Progenitor cell of endocrine pancreas (in vitro differentiated cells): ENCODE measurements around a stretch of chr10.

DNA sequence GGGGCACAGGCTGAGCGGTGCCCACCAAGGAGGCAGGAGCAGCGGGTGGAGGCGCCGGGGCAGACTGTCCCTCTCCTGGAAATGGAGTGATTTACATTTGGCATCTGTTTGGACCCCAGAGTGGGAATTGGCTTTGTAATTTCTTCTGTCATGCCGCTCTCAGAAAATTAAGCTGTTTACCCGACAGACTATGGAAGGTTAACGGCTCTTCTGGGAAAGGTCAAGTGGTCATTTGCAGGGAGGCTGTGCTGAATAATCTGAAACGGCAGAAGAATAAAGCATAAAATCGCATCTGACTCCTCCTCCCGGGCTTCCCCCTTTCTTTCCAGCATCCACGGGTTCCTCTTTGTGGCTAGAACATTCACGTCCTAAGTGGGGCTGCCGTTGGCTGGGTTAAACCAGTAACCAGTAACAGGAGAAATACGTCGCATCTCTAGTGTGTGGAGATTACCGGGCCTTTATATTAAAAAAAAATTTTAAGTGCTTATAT, 31.8 kb downstream of the LHPP start:
- PRO-cap: no peak

- PRO-cap: no peak
Observed at GRCh38 chr10:124521349-124521860, 59.8 kb downstream of the LHPP start.

GRCh38 chr10:124524868-124525609, 63.4 kb downstream of the LHPP start:
- PRO-cap: no peak

GRCh38 chr10:124565469-124566365, 104.1 kb downstream of the LHPP start:
- PRO-cap: no peak

DNA sequence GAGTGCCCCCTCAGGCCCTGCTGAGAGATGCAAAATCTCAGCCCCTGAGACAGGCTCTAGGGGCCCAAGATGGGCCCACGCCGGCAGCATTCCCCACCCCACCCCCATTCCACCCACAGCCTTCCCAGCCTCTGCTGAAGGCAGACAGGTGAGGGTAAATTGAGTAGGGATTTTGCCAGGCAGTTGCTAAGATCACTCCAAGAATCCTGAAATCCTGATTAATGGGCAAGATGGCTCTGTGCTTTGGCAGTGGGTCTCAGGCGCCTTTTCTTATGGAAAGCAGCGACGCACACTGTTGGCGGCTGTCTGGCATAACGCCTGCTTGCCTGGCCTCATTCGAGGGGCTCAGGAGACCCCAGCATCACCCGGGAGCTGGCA, 98.8 kb downstream of the FAM53B start:
- PRO-cap: no peak

DNA sequence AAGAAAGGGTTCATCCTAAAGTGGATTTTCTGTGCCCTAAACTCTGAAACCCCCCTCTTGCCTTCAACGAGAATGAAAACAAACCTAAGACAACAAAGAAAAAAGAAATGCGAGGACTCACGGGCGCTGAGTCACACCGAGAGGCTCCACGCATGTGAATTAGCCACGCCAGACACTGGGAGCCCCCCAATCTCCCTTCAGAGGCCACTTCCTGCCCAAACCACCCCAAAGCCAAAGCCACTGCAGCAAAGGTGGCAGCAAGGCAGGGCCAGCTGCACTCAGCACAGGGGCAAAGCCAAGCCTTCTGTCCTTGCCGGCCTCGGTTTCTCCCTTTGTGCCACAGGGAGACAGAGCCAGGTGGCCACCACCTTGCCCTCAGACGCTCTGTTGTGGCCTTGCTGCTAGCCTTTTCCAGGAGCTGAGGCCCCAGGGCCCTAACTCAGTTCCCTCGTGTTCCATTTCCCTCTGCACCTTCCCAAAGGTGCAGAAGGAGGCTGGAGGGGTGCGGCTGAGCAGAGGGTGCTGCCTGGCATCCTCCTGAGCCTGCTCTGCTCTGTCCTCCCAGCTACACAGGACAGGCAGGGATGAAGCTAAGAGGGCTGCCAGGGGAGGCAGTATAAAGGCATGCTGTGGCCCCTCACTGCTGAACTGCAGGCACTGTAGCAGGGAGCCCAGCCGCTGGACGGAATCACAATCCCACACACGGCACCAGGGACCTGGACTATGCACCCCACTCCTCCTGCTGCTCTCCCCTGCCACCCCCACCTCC, 93.2 kb downstream of the FAM53B start:
- PRO-cap: no peak

- PRO-cap: no peak
Observed at GRCh38 chr10:124671514-124671783, 72.7 kb downstream of the FAM53B start.

DNA sequence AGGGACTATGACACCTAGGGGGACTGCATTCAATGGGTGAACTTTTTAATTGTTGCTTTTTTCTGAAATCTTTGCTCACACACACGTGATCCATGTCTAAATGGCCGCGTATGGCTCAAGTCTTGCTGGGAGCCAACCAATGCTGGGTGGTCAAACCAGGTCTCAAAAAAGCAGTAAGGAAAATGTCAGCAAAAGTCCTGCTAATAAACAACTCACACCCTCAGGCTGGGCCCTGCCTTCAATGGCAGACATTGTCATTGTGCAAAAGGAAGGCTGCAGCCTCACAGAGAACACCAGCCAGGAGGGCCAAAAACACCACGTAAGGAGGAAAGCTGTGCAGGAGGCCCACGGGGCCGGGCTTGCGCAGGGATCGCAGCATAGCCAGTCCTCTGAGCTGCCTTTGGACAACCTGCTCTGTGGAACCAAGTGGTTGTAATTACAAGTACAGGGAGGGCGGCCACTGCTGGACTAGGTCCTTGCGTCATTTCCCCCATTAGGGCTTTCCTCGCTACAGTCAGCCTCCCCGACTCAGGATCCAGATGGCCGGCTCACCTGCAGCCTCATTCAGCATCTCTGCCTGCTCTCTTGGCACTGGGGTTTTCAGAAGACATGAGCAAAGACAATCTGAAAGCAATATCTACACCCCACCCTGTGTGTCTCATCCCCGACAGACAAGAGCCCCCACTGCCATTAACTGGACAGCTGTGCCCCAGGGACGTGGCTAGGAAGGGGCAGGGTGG, 66.9 kb downstream of the FAM53B start:
- PRO-cap: no peak

DNA sequence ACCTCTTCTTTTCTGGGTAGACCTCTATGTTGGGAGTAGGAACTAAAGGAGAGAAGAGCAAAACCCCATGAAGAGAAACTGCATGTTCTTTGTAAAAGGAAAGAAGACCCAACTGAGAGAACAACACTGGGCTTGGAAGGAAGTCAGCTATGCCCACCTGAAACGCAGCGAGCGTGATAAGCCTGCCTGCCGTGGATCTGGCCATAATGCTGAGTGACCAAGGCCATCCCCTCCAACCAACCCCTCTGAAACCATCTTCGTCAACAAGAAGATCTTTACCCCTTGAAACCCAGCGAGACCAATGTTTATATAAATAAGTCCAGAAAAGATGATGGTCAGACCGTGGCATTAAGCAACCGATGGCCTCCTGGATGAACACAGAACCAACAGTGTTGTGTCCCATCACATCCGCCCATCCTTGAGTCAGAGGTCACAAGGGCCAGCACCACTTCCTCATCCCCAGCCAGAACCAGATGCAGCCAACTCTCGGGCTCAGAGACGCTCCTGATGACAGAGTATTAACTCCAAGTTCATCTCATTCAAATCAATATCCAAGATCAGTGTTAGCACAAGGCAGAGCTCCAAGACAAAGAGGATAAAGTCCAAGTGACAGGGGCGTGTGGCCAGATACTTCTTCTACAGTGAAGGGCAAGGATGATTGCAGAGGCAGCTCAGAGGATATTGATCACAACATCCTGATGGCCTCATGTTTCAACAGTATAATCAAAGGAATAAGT, 63.6 kb downstream of the FAM53B start:
- PRO-cap: no peak

DNA sequence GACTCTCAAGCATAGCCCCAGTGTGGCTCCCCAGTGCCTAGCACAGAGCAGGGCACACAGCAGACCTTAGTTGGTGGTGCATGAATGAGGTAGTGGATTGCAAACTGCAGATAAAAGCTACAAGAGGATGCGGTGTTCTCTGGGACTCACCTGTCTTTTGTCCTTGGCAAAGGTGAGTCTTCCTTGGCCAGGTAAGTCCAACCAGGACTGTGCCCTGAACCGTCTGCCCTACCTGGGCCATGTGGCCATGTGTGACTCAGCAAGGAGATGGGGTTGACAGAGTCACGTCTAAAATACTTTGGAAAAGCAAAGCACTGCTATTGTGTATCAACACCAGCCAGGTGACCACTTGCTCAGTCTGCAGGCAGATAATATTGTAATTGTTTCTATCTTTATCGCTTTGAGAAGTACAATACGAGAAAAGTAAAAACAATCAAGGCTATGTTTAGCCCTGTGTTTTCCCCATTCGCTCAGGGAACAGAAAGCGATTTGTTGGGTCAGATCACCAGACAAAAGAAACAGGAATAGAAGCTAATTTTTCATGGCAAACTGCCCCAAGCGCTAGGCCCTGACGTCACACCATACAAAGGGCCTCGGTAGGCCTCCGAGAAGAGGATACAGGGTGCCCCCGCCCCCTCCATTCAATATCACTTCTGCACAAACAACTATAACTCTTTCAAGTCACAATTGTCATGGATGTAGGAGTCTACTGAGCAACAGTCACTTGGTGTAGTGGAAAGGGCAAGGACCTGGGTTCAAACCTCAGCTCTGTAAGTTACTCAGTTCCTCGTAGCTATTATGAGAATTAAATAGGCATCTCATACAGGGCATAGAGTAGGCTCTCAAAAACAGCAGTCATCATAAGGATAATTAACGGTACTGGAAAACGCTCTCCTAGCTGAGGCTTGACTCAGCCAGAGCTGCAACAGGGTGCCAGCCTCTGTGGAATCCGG, 57.2 kb downstream of the FAM53B start:
- PRO-cap: no peak

DNA sequence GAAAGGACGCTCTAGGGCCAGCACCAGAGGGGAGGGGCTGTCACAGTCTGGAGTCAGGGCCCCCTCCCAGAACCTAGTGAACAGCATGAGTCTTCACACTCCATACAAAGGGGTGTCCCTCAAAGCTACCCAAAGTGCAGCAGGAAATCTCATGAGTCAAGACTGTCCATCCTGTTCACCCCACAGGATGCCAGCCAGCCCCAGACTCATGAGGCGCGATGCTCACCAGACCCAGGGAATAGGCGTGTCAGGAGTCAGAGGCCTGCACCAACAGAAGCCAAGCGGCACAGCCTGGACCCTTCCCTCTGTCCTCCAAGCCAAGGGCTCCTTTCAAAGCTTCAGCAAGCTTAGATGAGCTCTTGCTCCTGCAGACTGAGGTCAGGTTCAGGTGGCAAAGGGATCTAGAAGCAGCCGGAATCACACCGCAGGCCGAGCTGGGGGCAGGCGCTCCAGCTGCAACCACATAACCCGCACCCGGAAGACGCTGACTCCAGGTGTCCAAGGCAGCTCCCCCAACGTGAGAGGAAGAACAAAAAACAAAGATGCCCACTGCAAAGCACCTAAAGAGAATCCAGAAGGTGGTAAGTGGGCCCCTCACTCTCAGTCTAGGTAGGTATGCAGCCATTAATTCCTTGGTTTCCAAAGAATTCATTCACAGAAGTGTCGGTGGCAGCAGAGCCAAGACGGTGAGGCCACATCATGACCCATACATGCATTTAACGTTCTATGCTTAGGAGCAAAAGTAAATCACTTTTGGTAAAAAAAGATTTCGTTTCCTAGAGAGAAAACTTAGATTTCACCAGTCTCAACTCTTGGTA, 9.4 kb downstream of the FAM53B start:
- PRO-cap: no peak

DNA sequence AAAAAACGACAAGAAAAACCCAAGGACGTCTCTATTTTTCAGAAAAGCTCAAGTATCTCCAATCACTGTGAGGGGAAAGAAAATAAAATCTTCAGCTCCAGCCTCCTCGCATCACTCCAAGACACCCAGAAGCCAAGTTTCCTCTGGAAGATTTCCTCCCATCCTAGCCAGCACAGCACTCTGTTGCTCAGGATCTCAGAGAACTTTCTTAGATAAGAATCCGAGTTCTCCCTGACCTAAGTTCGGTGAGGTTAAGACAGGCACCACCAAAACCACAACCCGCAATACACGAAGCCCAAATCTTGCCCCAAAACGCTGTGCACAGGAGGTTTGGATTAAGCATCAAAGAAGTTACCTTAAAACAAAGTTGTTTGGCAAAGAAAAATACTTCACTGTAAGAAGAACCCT, 4.2 kb downstream of the FAM53B start:
- PRO-cap: no peak

DNA sequence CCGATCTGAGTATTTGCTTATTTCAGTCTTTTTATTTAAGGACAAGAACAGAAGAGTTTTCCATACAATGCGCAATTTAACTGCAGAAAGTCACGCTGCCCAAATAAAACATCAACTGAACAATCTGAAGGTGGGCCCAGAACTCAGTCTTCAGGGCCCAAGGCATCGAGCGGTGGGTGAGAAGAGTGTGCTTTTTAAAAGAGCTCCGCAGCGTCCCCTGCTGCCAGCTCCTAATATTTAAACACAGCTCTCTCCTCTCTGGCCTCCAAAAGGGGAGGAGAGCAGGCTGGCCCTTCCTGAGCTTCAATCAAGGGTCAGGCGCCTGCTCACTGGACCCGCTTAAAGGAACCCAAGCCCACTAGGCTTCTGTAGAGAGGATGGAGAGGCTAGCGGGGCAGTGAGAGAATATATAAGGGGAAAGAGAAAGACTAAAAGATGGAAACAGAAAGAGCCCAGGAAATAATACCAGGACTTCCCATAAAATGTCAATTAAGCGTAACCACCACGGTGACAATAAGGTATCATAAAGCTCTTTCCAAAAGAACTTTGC, 2.9 kb downstream of the FAM53B start:
- PRO-cap: no peak

DNA sequence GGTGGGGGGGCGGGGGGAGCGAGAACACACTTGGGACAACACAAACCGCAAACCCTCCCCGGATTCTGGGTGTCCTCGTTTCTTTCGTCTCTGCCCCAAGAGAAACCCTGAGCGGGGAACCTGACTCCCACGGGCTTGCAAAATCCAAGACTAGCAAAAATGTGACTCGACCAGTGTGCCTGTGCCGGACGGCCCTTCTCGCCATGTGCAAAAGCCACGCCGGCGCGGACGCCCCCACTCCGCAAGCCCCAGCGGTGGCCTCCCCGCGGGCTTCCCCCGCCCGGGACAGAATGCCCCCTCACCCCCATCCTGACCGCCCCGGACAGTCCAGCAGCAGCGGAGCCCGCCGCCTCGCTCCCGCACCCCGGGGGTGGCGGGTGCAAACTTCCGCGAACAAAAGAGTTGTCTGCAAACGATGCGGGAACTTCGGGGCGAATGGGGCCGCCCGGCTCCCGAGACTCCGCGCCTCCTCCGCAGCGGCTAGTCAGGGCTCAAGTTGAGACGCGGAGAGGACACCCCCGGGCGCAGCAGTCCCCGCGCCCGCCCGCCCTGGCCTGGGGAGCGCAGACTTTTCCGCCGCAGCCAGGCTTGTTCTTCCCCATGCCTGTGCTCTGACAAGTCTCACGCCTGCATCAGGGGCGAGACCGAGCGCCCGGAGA, 899 bp downstream of the FAM53B start:
- PRO-cap: bidirectional peak, plus-strand start at position 153 of the sequence, minus-strand start at position 152 of the sequence; bidirectional peak, plus-strand start at position 499 of the sequence, minus-strand start at position 388 of the sequence

DNA sequence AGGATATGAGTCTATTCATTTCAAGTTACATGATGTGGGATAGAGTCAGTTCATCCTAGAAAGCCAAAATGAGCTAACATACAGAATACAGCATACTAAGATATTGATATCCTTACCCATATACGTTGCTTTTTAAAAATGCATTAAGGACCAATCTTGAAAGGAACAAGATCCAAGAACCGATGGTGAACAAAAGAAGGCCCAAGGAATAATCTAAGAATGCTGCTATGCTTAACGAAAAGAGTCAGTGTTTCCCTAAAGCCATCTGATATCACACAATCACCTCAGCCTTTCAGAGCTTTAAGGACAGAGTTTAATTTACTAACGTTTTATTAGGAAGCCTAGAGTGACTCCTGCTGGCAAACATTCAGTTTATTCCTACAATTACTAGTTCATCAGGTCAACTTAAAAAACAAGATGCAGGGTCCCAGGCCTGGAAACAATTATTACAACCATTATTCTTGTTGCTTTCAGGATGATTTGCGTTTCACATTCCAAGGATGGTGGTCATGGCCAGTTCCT, 1.3 kb upstream of the FAM53B start:
- PRO-cap: no peak

GRCh38 chr10:124892898-124893293, 49.0 kb upstream of the ZRANB1 start:
- PRO-cap: no peak

DNA sequence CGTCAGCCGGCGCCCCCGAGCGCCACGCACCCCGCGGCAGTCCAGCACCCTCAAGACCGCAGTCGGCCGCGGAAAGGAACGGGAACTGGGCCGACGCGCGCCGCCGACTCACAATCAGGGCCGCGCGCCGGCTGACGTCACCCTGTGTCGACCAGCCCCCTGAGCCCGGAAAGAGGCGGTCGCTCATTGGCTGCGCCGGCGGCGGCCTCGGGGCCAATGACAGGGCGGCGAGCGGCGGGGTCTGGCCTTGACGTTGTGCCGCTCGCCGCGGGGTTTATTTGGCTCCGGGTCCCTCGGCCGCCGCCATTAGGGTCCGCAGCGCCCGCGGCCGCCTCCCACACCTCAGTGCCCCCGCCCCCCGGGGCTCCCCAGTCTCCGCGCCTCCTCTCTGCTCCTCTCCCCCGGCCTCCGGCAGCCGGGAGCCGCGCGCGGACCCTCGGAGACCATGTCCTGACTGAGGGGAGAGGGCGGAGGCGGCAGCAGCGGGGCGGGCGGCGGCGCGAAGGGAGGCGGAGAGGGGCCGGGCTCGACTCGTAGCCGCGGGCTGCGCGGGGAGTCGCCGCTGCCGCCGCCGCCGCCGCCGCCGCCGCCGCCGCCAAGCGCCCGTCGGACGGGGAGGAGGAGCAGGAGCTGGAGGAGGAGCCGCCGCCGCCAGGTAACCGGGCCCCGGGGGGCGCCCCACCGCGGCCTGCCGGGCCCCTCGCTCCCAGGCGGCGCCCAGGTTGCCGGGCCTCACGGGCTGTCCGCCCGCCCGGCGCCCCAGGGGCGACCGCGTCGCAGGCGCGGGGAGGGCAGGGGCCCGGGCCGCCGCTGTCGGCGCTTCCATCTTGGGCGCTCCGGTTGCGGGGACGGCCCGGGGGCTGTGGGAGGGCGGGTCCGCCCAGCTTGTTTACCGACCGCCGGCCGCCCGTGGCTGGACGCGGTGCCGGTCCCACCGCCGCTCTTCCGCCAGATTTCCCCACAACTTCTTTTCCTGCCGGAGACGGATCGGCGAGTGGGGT, 25.0 kb upstream of the ZRANB1 start:
- PRO-cap: bidirectional peak, plus-strand start at position 278 of the sequence, minus-strand start at position 87 of the sequence; bidirectional peak, plus-strand start at position 969 of the sequence, minus-strand start at position 829 of the sequence

DNA sequence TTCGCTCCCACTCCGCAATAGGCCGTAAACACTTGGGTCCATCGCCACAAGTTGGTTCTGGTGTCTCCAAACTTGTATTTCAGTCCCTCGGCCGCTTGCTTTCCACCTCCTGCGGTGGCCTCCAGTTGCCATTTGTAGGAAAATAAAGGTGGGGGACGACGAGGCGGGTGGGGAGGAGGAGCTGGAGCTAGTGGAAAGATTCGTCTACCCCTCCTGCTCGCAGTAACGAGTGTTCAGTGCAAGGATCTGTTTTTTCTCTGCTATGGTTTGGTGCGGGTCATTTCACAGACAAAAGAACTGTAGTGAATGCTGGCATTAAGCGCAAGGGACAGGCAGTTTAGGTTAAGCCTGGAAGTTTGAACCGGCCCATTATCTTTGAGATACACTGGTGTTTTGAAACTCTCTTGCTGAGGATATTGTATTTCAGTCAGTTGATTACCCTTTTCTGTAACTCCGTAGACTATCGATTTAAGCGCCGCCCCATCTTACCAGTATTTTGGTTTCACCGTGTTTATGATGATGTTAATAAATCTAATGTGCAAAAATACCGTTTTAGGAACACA, 24.2 kb upstream of the ZRANB1 start:
- PRO-cap: bidirectional peak, plus-strand start at position 222 of the sequence, minus-strand start at position 134 of the sequence; unidirectional peak, minus-strand start at position 344 of the sequence

GRCh38 chr10:124959585-124960282, 17.8 kb downstream of the ZRANB1 start:
- PRO-cap: no peak

DNA sequence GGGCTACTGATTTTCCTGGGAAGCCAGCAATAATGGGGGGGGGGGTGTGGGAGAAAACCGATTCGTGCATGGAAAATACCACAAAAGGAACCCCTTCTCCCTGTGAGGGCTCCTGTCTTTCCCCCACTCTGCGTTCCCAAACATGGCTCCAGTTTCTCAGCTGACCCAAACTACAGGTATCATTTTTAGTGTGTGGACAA, 36.1 kb downstream of the CTBP2 start:
- PRO-cap: no peak